AG04450 (cell line): ENCODE measurements around the genes LY75 and ITGB6.

DNA sequence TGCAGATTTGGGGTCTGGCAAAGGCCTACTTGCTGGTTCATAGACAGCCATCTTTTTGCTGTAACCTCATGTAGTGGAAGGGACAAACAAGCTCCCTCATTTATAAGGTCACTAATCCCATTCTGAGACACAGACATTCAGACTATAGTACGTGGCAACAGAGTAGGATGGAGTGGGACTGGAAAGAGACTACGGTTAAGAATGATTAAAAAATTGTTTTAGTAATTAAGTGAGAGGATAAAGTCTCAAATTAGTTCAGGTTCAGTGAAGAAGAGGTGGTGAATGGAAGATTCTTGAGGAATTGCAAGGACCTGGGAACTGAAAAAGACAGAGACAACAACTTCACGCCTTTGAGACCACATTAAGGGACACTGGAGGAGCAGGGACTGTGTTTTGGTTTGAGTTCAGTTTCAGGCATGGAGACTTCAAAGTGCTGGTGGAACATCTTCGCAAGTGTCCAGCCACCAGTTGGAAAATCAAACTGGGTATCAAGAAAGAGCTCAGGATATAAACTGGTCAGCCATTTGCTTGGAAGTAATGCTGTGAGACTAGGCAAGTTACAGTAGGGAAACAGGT lies 145.2 kb downstream of the WDSUB1 start:
- CAGE, long polyA plus RNA: no peak
- RRBS: no CpG with 5 or more reads among the region's 4 CpGs

DNA sequence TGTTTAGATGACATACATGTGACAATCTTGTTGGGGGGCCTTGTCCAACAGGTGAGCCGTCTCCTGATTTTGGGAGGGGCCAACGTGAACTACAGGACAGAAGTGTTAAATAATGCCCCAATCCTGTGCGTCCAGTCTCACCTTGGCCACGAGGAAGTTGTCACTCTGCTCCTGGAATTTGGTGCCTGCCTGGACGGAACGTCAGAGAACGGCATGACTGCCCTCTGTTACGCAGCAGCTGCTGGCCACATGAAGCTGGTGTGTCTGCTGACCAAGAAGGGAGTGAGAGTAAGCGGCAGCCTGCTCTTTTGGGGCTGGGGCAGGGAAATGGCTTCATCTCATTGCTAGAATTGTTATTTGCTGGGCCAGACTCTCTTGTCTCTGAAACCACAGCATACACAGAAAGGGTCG lies 92.3 kb downstream of the WDSUB1 start:
- CAGE, long polyA plus RNA: no peak
- RRBS: no CpG with 5 or more reads among the region's 10 CpGs

- CAGE, long polyA plus RNA: no peak
- RRBS: no CpG with 5 or more reads among the region's 8 CpGs
Measured at GRCh38 chr2:159769319-159770278, 28.4 kb downstream of the CD302 start.

DNA sequence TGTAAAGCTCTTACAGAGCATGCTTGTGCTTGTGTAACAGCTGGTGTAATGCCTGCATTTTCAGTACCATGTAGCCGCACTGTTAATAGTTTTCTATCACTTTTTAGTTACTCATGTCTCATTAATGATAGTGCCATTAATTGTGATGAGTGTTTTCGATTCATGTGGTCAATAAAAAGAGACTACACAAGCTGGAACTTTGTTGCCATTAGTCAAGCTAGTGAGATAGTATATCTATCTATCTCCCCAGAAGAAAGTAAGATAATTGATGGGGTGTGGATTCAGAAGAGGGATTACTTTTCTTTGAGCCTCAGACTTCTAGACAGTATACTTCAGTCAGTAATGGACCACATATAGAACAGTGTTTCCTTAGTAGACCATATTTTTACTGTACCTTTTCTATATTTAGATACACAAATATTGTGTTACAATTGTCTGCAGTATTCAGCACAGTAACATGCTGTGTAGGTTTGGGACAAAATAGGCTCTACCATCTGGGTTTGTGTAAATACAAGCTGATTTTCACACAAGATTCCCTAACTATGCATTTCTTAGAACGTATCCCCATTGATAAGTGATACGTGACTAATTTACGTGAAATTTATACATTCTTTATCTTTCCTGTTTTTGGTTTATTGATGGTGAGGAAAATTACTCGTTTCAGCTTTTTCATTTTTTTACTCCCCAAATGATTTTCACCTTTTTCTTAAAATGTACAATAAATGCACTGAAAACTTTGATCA lies 27.6 kb downstream of the CD302 start:
- CAGE, long polyA plus RNA: no peak
- RRBS: no CpG with 5 or more reads among the region's 6 CpGs

DNA sequence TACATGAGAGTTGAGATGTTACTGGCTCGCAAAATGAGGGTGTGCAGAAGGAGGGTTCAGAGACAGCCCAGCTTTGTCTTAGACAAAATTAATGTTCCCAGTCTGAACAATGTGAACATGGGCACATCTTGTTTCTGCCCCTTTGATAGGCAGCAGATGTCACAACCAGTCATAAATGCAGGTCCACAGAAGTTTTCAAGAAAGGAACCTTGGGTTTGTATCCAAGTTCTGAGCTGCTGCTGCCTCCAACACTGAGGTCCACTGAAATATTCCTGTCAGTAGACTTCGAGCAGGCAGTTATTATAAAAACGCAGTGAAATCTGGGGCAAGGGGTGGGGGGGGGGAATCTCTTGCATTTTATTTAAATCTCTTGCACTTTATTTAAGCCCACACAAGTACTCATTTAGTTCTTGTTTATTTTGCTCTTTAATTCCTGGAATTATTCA lies 1.1 kb downstream of the CD302 start:
- CAGE, long polyA plus RNA: no peak
- RRBS: no CpG with 5 or more reads among the region's 3 CpGs

DNA sequence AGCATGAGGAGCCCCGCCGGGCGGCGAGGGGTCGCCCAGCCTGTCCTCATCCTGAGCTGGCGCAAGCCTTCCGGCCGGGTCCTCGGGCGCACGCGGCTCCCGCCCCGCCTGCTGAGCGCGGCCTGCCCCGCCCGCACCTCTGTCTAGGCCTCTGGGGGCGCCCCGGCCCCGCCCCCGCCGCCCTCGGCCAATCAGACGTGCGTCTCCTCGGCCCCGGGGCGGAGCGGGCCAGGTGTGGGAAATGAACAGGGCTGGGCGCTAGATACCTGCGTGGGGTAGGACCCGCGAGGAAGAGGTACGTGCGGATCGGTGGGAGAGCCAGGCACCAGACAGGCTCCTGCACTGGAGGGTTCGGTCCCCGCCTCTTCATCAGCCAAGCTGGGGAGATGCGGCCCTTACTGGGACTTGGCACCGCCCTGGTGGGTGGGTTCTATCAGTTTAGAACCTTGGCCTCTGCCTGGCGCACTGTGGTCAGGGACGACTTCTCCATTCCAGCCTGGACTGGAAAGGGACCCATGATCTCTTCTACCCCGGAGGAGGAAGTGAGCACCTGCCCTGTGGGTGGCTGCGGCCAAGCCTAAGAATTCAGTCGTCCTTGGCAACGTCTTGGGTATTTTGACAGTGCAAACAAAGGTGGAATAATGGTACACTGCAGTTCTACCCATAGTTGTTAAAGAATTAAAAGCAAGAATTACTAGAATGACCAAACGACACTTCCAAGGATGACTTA lies at the start of gene LY75:
Gene LY75 (minus strand): TSS at position 124 of the 730 bp plus-strand sequence.
- CAGE, long polyA plus RNA: no peak
- RRBS: 6% methylated on average over 24 of the region's 48 CpGs

DNA sequence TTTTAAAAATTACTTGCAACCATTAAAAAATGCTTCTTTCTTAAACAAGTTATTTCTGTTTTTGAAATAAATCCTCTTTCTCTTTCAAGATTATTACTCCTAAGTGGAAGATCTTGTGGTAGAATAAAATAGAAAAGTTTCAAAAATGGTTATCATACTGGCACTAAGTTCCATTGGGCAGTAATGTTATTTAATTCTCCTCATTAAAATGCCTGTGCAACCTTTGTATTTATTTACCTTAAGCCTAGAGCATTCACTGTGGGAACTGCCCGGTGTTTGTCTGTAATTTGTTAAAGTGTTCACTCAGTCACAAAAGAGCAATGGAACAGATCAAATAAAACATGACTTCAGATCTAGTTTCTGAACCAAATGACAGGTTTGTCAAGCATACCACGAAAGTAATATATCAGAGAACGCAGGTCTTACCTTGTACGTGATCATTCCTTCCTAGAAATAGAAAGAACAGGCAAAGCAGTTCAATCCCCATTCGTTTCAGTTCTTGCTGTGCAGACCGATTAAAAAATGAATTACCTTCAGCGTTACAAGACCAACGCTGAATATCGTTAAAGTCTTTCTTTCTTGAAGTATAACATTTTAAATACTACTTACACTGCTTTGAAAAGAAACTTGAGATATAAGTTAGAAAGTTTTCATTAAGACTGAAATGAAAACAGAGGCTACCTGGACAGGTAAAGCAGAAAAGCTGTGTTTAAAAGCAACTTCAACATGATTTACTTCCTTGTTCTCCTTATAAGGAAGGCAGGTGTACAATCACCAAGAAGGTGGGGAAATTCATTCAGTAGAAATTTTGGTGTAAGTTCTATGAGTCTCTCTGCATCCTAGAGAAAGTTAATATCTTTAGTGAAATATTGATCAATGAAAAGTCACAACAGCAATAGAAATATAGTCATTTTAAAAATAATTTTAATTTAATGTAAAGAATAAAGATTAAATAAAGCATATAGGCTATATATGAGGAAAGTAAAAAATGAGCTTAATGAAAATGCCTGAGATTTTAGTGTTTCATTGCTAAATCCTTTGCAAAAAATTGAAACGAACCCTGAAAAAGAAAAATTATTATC lies at the start of gene ITGB6:
Gene ITGB6 (minus strand): TSS at position 696 of the 1,082 bp plus-strand sequence.
- CAGE, long polyA plus RNA: no peak
- RRBS: no CpG with 5 or more reads among the region's 10 CpGs

DNA sequence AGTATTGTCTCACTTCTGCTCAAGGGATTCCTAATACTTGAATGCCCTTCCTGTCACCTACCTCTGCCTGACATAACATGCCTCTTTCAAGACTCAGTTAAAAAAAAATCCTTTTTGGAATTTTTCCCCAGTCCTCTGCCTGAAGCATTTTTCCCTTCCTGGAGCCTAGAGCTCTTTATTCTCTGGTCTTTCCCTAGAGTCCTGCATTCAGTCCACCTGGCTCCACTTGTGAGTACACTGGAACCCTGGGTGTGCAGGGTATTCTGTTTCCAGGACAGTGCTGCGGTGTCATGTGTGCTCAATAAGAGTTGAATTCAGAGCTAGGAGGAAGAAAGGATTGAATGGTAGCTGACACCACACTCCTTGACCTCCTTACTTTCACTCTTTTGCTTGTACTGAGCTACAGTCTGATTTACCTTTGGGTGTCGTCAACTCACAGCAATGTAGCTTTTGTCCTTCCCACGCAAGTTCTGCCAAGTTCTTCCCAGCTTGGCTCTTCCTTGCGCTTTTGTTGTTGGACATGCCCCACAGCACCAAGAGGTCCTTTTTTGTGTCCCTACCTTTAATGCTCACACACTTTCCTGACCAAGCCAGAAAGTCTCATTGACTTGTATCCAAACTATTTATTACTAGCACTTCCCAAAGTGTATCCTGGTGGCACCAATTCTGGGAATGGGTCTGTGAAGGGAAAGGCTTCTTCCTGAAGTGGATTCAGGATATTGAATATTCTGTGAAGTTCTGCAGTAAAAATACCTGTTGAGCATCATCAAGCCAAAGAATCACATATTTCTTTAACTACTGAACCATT lies 38.3 kb upstream of the ITGB6 start:
- CAGE, long polyA plus RNA: no peak
- RRBS: no CpG with 5 or more reads among the region's 4 CpGs

GRCh38 chr2:160245616-160245943 lies 45.5 kb upstream of the ITGB6 start:
- CAGE, long polyA plus RNA: no peak
- RRBS: no CpG with 5 or more reads among the region's 3 CpGs

GRCh38 chr2:160269817-160270036 lies 69.7 kb upstream of the ITGB6 start:
- CAGE, long polyA plus RNA: no peak
- RRBS: no CpG with 5 or more reads among the region's 16 CpGs

GRCh38 chr2:160271121-160272112 lies 71.3 kb upstream of the ITGB6 start:
- CAGE, long polyA plus RNA: no peak
- RRBS: no CpG with 5 or more reads among the region's 22 CpGs

DNA sequence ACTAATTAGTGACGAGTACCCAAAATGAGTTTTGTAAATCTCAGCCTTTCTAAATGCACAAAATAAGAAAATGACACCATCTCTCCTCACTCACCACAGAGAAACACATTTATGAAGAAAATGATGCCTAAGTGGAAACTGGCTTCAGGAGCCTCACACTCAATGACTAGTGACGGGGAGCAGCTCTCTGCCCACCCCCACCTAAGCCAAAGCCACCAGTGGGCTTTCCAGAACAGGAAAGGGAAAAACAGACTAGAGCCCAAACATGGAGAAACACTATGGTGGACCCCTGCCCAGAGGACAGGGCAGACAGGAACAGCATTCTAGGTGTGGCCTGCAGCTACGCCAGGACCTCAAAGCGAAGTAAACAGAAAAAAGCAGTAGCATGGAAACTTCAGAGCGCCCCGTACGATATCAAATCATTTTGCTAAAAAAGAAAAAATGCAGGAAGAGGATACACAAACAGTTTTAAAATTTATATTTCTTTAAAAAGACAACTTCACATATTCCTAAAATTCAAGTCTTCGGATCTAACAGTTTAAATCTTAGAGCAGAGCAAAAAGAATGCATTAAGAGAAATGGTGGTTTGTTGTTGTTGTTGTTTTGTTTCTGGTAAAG lies 113.4 kb downstream of the RBMS1 start:
- CAGE, long polyA plus RNA: no peak
- RRBS: no CpG with 5 or more reads among the region's 8 CpGs

DNA sequence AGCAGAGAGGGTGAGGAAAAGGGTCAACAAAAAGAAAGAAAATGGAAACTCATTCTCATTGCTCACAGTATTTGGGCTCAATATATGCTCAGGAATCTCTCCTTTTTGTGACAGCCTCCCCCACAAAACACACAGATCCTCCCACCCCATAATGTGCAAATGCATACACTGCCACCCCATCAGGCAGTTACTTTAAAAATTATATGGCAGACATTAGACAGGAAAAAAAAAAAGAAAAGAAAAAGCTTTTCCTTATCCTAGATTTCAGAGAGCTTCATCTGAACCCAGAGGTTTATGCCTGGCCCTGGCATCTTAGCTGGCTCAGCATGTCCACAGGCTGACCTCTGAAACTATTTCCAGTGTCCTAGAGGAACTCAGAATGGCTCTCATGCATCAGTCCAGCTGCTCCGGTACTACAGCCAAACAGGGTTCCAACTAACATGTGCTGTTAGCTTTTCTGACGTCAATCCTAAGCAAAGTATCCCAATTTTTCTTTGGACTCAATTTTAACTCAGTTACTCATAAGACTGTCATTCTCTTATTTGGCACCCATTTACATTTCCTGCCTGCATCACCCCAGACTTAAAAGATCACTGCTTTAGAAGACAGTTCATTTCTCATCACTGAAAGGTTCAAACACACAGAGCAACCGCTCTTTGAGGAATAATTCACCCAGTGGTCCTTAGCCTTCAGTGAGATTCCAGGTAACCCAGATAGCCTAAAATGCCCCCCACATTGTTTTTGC lies 105.8 kb downstream of the RBMS1 start:
- CAGE, long polyA plus RNA: no peak
- RRBS: no CpG with 5 or more reads among the region's 3 CpGs

DNA sequence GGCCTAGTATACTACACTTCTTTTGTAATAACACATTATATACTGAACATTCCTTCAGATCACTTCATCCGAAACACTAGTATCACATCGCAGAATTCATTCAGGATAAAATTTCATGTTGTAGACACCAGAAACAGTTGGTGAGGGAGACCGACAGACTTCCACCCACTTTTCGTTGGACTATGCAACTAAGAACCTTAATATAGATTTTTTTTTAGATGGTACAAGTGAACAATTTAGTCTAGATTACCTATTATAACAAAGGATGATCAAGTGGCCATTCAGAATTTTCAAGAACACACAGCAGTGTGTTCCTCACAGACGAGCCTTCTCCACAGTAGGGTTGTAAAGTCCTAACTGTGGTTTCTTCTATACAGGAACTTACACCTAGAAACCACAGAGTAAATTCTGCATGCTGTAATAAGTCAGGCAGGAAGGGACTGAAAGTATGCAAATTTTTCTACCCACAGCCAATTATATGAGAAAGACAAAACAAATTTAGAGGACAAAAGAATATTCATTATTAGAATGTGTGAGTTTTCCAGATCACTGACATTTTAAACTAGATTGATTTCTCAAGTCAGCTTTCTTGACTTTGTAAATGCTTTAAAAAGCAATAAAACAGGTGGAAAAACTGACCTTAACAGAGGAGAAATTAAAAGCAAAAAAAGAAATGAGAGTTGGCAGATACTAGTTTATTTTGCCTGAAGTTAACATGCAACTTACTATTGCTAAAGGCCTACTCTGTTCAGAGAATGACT lies 99.5 kb downstream of the RBMS1 start:
- CAGE, long polyA plus RNA: no peak
- RRBS: no CpG with 5 or more reads among the region's 5 CpGs

- CAGE, long polyA plus RNA: no peak
- RRBS: no CpG with 5 or more reads among the region's 3 CpGs
Measured at GRCh38 chr2:160474111-160474468, 19.5 kb downstream of the RBMS1 start.

DNA sequence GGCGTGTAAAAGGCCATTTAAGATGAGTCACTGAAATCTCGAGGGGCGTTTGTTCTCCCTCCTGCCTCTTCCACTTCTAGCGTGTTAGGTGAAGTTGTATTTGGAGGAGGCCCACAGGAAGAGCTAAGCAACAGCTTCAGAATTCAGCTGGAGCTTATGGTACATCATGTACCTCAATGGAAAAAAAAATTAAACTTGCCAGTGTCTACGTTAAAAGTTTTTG lies 23.5 kb upstream of the RBMS1 start:
- CAGE, long polyA plus RNA: no peak
- RRBS: no CpG with 5 or more reads among the region's 5 CpGs

DNA sequence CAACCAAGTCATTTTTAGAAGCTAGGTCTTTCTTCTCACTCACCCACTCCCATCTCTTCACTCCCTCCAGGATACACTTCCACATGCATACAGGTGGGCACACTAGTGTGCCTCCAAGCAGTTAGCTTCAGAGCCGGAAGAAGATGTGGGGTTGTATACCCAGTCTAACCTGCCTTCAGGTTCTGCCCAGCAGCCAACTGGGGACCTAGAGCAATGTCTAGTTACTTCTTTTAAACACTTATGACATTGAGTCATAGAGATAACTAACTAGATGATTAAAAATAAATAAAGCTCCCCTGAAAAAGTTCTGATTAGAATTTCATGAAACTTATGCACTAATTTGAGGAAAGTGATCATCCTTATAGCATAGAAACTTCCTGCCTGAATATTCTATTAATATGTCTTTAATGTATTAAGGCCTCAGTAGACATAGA lies 21.7 kb upstream of the TANK start:
- CAGE, long polyA plus RNA: no peak
- RRBS: no CpG with 5 or more reads among the region's 1 CpG

- CAGE, long polyA plus RNA: no peak
- RRBS: no CpG with 5 or more reads among the region's 7 CpGs
Measured at GRCh38 chr2:161161228-161161642, 1.0 kb downstream of the TANK start.

DNA sequence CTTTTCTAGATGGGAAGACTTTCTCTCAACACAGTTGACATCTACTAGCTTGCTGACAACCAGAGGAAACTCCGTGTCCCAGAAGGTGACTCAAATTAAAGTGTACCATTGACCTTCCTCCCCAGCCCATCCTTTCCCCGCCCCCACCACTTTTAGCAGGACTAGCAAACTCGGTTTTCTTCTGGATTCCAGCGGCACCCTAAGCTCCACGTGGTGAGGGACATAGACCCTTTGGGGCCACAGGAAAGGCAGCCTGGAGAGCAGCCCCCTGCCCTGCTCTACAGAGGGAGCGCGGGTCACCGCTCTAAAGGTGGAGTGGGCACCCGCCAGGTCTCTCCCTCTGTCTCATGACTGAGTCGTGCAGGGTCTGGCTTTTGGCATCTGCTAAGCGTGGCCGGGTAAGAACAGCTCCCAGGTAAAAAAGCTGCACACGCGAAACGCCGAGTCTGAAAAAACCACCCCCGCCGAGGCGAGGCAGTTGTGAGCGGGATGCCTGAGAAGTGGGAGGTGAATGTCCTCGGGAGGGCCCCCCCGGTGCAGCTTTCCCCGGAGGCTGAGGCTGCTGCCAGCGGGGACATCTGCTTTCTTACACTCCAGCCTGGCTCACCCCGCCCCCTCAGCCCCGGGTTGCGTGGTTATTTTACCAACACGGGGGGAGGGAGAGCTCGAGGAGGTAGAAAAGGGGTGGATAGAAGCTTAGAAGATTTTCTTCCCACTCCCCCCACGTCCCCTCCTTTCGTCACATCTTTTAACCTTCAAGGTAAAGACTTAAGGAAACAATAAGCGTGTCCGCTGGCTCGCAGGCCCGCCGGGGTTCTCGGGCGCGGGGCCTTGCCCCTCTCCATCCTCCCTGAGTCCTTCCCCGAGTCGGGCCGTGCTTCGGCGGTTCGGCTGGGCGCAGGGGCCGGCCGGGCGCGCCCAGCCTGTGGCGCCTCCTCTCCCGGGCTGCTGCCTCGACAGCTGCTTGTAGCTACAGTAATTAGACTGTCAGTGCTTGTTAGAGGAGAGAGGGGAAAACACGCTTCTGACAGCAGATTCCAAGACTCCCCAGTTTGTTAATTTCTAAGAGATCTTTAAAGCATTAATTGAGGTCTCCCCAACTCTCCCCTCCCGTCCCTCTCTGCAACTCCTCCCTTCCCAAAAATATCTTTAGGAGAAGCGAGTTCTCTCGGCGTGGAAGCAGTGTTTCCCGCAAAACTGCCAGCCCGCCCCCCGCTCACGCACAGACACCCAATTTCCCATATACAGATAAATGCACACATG lies 70.6 kb upstream of the PSMD14 start:
- CAGE, long polyA plus RNA: no peak
- RRBS: 4% methylated on average over 8 of the region's 62 CpGs

- CAGE, long polyA plus RNA: no peak
- RRBS: no CpG with 5 or more reads among the region's 16 CpGs
Measured at GRCh38 chr2:161278360-161279604, 29.4 kb upstream of the PSMD14 start.